BJ (cell line): ENCODE measurements around a stretch of chr2.

- CAGE, long polyA plus RNA: no peak
- RRBS: no CpG with 5 or more reads among the region's 7 CpGs
Observed at GRCh38 chr2:234979236-234979891, 27.5 kb downstream of the SH3BP4 start.

GRCh38 chr2:234998265-234999543 lies 46.9 kb downstream of the SH3BP4 start:
- CAGE, long polyA plus RNA: no peak
- RRBS: no CpG with 5 or more reads among the region's 34 CpGs

- CAGE, long polyA plus RNA: no peak
- RRBS: no CpG with 5 or more reads among the region's 13 CpGs
Observed at GRCh38 chr2:235008349-235009236, 56.8 kb downstream of the SH3BP4 start.

DNA sequence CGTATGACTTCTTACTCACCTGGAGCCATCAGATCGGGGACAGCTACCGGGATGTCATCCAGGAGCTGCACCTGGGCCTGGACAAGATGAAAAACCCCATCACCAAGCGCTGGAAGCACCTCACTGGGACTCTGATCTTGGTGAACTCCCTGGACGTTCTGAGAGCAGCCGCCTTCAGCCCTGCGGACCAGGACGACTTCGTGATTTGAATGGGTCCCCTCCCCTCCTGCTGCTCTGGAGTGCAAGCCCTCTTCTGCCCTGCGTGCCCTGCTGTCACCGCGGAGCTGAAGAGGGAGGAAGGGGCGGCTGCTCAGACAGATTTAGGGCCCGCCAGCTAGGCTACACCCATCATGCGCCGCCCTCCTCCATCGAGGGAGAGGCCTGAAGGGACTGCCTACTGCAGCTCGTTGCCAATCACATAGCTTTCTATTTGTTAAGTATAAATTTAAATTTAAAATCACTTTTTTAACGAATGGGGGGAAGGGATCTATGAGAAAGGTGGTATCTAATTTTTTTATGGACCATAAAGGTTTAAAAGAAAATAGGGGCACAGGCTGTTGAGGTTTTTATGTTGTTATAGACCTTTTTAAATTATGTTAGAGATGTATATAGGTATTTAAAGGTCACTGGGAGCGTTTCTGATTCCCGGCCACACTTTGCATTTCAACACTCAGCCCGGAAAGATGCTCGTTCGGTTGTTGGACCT lies 101.9 kb downstream of the SH3BP4 start:
- CAGE, long polyA plus RNA: no peak
- RRBS: no CpG with 5 or more reads among the region's 24 CpGs

DNA sequence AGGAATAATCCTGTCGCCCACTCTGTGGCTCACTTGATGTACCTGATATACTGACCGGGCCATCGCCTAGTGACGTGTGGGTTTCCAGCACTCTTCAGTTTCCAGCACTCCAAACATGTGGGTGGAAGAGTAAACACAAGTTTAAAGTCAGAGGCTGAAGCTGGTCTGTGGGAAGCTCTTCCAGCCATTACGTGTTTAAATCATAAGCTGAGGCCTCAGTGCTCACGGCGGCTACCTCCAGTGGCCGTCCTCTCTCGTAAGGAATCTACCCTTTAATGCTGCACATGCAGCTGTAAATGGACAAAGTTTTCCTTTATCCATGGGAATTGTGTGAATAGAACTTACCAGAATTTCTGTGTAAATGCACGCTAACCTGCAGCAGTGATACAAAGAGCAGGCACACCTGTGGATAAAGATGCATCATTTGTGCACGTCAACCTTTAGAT lies 44.1 kb upstream of the AGAP1 start:
- CAGE, long polyA plus RNA: no peak
- RRBS: no CpG with 5 or more reads among the region's 11 CpGs

- CAGE, long polyA plus RNA: no peak
- RRBS: 87% methylated on average over 3 of the region's 10 CpGs
Observed at GRCh38 chr2:235503022-235503642, 9.3 kb downstream of the AGAP1 start.

DNA sequence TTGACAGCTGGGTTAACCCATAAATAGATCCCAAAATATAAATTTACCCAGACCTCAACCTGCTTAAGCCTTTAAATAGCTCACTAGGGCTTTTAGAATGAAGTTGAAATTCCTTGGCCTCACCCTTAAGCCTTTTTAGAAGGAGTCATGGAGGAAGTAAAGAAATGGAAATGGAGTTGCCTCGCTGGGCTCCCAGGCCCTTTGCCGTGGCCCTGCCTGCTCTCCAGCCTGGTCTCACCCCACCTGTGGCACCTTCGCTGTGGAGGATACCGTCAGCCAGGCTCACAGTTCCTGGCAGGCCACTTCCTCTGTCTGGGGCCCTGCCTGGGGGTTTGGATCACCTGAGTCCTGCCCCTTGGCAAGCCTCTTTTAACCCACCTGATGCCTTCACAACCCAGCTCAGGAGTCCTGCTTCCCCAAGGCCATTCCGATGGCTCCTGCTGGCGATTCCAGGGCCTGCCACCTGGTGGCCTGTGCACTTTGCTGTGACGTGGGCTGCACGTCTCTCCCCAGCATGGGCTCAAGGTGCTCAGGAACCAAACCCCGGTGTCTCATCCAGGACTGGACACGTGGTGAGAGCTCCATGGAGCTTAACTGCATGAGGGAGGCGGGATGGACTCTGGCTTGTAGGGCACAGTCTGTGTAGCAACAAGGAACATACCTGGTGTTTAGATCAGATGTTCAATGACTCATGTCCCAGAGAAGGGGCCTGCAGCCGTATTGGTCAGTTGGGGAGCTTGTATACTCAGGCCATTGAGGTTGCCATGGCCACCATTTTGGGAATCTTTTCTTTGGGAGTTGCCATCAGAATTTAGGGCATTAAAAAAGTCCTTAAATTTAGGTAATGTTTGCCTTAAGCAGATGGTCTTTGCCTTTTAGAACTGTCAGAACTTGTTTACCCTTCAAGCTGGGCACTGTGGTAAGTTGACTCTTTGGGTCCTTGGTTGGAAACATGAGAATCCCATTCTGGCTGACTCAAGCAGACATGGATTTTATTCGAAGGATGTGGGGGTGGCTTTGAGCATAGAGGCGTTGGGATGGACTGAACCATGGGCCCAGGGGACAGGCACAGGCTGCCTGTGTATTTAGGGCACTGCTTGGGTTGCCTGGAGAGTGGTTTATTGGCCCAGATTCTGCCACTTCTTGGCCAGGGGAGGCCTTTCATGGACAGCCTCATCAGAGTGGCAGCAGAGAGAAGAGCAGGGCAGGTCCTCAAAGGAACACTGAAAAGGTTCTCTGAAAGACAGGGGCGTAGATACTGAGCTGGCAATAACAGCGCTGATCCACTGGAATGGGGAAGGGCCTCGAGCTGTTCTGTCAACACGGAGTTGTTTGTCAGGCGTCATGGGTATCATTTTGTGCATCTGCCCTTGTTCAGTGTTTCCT lies 20.9 kb downstream of the AGAP1 start:
- CAGE, long polyA plus RNA: no peak
- RRBS: no CpG with 5 or more reads among the region's 19 CpGs

DNA sequence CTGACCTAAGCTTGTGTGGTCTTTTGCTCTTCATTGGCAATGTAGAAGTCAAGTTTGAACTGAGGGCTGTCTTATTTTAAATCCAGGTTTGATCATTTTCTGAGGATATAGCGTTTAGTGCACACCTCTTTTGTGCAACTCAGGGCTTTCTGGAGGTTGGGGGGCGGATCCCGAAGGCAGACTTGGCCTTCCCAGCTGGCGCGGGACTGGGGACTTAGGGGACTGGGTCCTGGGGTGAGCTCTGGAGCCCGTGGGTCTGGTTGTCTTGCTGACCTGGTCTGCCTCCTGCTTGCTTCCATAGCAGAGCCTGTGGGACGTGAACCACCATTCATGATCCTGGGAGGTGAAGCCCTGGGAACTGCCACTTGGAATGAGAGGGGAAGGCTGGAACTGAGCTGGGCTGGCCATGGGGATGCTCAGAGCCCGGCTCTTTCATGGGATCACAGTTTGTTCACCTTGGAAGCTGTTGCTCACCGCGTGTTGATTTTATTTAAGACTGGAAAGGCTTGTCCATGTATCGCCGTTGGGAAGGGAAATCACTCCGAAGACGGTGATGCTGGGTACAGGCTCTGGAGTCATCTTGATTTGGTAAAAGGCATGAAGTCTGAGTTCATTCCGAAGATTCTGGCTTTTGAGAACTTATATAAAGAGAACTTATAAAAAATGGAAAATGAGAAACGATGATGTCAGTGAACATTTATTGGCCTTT lies 63.2 kb downstream of the AGAP1 start:
- CAGE, long polyA plus RNA: no peak
- RRBS: no CpG with 5 or more reads among the region's 16 CpGs

DNA sequence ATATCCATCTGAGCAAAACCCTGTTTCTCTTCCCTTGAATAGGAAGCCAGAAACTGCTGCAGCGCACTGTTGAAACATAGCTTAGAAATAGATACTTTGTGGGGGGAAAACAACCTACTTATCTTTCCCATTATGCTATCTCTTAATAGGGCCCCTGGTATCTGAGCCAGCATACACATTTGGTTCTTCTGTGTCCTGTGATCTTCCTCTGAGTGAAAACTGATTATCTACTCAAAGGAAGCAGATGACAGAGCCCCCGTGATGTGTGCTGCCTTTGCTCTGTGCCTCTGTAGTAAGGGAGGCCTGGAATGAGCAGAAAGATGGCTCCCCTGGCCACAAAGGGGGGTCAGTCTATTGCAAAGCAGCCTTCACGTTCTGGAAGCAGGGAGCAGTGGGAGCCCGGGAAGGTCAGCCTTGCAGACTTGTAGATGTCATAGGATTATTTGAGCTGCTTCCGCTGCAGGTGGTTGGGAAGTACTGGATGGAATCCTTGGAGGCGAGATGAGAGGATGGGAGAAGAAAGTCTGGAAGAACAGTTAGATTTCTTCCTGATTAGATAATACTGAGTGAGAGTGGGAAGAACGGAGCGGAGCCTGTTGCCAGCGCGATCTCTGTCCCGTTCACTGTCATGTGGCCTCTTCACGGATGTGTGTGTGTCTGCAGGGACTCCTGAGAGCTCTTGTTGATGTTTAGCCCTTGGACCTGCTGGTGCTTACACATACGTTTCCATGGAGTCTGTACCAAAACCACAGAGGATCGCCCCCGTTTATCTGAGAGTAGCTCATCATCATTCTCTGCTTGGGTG lies 150.1 kb downstream of the AGAP1 start:
- CAGE, long polyA plus RNA: no peak
- RRBS: no CpG with 5 or more reads among the region's 15 CpGs

GRCh38 chr2:235660670-235661206 lies 166.9 kb downstream of the AGAP1 start:
- CAGE, long polyA plus RNA: no peak
- RRBS: no CpG with 5 or more reads among the region's 11 CpGs

DNA sequence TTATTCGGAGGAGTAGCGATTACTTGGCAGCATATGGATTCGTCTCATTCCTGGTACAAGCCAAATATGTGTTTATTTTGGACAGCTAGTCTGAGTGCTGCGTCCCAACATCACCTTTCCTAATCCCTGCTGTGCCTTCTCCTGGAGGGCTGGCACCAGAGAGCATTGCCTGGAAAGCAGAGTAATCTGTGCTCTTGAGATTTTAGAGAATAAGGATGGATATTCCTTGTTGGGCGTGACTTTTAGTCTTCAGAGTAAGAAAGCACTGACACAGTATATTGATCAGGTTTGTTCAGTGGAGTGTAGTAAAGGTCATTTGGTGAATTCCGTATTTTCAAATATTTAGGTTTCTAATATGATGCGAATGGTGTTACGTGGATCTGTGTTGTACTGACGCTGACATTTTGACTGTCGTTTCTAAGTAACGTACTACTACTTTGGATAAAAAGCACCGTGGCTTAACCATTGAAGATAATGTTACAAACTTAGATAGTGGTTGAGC lies 185.8 kb downstream of the AGAP1 start:
- CAGE, long polyA plus RNA: no peak
- RRBS: no CpG with 5 or more reads among the region's 12 CpGs

DNA sequence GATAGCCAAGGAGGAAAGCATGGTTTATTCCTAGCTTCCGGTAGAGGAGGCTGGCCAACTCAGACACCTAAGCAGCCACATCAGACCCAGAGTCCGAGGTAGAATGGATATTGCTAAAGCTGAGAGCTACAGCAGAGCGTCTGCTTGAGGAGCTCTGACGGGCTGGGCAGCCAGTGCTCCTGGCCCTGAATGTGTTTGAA lies 196.5 kb downstream of the AGAP1 start:
- CAGE, long polyA plus RNA: no peak
- RRBS: no CpG with 5 or more reads among the region's 4 CpGs

GRCh38 chr2:235715352-235716147 lies 221.7 kb downstream of the AGAP1 start:
- CAGE, long polyA plus RNA: no peak
- RRBS: no CpG with 5 or more reads among the region's 17 CpGs

DNA sequence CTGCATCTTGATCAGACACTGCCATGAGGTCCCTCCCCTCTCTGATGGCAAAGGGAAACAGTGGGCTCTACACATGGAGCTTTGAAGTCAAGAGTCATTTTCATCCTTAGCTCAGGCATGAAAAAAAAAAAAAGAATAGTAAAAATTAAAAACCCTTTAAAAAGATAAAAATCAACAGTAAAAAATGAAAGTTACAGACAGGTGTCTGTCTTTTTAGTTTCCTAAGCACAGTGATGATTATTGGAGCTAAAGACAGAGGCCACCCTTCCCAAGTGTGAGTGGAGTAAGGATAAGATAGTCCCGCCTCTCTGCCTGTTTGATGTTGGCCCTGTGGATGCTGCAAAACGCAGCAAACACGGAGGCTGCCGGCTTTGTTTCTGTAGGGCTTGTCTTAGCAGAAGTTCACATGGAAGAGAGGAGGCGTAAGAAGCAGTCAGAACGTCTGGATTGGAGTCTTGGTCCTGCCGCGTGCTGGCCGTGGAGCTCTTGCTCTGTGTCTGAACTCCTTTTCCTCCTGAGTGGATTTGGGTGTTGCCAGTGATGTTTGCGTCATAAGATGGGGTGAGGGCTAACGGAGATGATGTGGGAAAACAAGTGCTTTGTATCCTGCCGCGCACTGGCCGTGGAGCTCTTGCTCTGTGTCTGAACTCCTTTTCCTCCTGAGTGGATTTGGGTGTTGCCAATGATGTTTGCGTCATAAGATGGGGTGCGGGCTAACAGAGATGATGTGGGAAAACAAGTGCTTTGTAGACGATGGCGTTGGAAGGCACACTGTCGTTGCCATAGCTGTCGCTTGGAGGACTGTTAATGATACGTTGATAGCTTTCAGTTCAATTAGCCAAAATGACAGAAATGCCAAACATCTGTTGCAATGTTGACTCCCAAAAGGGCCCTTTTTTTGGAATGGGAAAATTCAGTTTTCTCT lies 240.8 kb downstream of the AGAP1 start:
- CAGE, long polyA plus RNA: no peak
- RRBS: no CpG with 5 or more reads among the region's 21 CpGs

DNA sequence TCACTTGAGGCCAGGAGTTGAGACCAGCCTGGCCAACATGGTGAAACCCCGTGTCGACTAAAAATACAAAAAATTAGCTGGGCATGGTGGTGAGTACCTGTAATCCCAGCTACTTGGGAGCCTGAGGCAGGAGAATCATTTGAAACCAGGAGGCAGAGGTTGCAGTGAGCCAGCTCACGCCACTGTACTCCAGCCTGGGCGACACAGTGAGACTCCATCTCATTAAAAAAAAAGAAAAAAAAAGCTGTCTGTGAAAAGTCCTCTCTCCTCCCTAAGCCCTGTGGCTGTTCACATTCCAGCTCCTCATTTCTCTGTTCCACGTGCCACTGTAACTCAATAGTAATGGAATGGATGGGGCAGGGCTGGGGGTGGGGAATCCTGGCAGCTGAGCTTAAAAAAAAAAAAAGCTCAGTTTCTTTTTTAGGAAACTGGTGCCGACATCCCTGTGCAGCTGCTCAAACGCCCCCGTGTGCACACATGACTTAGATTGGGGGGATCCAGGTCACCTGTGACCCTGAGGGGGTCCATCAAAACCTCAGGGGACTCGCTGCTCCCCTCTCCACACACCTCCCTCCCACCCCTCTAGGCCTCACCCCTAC lies 255.2 kb downstream of the AGAP1 start:
- CAGE, long polyA plus RNA: no peak
- RRBS: no CpG with 5 or more reads among the region's 9 CpGs

DNA sequence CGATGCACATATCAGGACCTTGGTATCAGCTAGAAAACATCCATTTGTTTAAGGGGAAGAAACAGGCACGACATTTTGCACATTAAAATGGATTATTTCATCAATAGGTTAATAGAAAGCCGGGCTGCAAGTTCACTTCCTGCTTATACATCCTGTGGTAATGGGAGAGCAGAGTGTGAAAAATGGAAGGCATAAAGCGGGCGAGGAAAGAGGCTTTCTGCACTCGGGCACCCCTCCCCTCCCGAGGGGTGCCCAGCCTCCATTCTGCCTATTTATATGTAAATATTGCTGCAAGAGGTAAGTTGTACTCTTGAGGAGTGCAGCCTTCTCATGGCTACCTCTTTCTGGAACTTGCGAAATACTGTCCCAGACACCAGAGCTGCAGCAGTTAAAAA lies 156.1 kb downstream of the GBX2 start:
- CAGE, long polyA plus RNA: no peak
- RRBS: no CpG with 5 or more reads among the region's 8 CpGs

- CAGE, long polyA plus RNA: no peak
- RRBS: no CpG with 5 or more reads among the region's 16 CpGs
Observed at GRCh38 chr2:236045243-236045939, 122.8 kb downstream of the GBX2 start.

- CAGE, long polyA plus RNA: no peak
- RRBS: no CpG with 5 or more reads among the region's 10 CpGs
Observed at GRCh38 chr2:236067400-236067857, 100.8 kb downstream of the GBX2 start.

GRCh38 chr2:236240026-236241342 lies 23.7 kb downstream of the ASB18 start:
- CAGE, long polyA plus RNA: no peak
- RRBS: no CpG with 5 or more reads among the region's 26 CpGs

DNA sequence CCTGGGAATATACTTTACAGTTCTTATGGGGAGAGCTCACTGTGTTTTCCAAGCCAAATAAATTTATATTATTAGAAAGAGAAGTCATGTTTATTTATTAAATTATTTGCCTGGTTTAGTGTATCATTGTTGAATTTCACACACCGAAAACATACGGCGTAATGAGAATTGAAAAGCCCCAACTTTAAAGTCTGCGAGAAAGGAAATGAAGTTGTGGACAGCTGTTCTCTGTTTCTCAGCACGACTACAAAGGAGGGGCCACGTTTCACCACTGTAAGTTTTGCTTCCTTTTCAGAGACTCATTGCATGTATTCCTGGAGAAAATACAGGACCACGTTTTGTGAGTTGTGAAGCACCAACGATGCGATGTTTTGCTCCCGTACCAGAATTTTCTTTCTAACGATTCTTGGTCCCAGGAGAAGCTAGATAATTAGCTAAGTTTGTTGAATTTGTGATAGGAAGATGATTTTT lies 23.9 kb upstream of the ACKR3 start:
- CAGE, long polyA plus RNA: no peak
- RRBS: no CpG with 5 or more reads among the region's 11 CpGs